Natural killer cell (primary cell): ENCODE data around the gene SLC9A9.

GRCh38 chr3:141739194-141739725, 1.2 kb downstream of the RNF7 start:
- PRO-cap: no peak

- PRO-cap: no peak
Observed at GRCh38 chr3:141740506-141740879, 2.4 kb downstream of the RNF7 start.

- PRO-cap: no peak
Observed at GRCh38 chr3:141878891-141879258, 2.4 kb downstream of the ATP1B3 start.

DNA sequence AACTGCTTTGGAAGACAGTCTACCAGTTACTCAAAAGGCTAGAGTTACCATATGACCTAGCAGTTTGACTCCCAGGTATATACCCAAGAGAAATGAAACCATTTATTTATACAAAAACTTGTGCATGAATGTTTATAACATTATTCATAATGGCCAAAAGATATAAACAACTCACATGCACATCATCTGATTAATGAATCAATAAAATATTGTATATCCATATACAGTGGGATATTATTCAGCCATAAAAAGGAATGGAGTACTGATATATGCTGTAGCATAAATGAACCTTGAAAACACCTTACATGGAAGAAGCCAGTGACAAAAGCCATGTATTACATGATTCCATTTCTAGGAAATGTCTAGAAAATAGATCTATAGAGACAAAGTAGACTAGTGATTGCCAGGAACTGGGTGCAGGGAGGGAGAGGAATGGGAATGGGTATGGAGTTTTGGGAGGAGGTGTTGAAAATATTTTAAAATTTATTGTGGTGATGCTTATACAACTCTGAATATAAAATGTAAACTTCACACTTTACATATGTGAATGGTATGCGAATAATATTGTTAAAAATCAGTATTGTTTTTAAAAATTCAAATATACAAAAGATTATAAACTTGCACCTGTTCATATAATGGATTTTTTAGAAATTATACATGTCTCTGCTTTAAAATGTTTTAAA, 22.4 kb downstream of the ATP1B3 start:
- PRO-cap: no peak

DNA sequence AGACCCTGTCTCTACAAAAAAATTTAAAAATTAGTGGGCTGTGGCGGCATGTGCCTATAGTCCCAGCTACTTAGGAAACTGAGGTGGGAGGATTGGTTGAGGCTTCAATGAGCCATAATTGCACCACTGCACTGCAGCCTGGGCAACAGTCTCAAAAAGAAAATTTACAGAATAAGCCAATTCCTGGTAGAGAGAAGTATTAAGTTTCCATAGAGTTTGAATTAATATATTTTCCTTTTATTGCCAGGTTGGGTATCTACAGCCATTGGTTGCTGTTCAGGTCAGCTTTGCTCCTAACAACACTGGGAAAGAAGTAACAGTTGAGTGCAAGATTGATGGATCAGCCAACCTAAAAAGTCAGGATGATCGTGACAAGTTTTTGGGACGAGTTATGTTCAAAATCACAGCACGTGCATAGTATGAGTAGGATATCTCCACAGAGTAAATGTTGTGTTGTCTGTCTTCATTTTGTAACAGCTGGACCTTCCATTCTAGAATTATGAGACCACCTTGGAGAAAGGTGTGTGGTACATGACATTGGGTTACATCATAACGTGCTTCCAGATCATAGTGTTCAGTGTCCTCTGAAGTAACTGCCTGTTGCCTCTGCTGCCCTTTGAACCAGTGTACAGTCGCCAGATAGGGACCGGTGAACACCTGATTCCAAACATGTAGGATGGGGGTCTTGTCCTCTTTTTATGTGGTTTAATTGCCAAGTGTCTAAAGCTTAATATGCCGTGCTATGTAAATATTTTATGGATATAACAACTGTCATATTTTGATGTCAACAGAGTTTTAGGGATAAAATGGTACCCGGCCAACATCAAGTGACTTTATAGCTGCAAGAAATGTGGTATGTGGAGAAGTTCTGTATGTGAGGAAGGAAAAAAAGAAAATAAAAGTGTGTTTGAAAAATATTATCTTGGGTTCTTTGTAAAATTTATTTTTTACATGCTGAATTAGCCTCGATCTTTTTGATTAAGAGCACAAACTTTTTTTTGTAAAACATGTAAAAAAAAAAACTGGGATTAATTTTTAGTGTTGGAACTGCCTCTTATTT, 49.2 kb downstream of the ATP1B3 start:
- PRO-cap: no peak

DNA sequence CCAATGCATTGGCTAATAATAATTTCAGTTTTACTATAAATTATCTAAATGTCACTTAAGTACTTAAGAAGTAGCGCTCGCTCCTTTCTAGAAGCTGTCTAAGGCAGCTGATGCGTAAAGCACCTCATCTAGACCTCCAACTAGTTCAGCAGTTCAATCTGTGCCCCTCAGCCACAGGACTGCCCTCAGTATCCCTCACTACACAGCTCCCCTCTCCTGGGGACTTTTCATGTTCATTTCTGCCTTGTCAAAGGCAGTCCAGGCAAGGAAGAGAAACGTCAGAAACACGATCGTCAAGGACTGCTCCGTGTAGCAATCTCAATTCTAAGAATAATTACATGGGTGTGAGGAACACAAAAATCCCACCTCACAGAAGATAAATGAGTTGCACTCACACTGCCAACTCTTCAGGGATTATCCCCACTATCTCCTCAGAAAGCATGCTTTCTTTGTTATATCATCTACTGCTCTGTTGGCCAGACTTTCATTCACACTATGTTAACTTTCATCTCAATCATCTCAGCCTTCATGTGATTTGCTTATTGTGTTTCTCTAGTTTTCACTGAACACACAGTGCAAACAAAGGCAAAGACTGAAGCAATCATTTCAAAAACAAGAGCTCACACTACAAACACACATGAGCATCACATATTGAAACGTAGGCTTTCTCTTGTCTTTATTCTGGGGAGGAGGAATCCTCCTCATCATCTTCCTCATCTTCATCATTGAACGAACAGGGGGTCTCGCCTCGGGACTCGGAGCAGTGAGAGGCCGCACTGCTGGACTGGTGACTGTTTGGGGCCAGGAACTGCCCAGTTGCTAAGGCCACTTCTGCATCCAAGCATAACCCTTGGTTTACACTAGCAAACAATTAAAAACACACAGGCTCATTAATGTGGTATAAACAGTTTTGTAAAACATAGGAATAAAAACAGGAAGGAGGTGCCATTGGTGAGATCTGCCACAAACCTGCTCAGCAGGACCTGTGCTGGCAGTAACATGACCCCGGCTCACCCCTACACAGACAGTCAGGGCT, 75.7 kb downstream of the ATP1B3 start:
- PRO-cap: no peak

GRCh38 chr3:142596565-142596757, 268 bp downstream of the PLS1 start:
- PRO-cap: no peak

- PRO-cap: no peak
Observed at GRCh38 chr3:142733927-142734575, 10.2 kb downstream of the TRPC1 start.

GRCh38 chr3:142806475-142807163, 82.3 kb downstream of the PCOLCE2 start:
- PRO-cap: no peak

DNA sequence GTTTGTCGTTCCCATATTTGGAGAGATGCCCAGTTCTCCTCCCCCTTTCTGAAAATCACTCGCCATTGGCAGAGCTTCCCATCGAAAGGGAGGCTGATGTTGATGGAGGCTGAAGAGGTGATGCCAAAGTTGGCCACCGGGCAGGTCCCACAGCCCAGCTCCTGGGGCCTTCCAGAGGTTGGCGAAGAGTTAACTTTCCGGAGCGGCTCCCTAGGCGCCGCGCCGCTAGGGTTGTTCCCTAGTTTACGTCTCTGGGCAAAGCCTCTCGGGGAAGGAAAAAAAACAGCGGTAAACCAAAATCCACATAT, 757 bp downstream of the PCOLCE2 start:
- PRO-cap: no peak

- PRO-cap: no peak
Observed at GRCh38 chr3:142935898-142936562, 27.4 kb downstream of the PAQR9 start.

DNA sequence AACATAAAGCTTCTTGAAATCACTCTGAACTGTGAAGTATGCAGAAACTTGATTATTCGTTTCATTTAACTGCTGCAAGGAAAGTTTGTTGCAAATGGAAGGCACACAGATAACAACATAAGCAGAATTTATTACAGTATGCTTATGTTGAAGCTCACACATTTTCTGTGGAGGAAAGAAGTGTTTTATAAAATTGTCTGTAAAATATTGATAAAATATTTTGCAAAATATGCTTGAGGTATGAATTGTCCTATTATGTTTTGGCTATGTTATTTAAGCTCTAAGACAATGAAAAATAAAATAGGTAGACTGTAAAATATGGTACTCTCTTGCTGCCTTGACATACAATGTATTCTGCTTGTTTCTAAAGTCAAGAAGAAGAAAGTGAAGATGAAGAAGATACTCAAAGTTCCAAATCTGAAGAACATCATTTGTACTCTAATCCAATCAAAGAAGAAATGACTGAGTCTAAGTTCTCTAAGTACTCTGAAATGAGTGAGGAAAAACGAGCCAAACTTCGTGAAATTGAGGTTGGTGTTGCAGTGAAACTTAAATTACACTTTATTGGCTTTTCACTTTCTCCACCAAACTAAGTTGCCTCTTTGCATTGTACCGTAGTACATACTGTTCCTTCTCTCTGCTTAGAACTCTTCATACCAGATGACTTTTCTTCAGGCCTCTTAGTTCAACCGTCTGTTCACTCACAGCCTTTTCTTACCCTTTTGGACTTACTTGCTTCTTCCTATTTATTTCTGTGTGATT, 41.6 kb downstream of the U2SURP start:
- PRO-cap: no peak

- PRO-cap: no peak
Observed at GRCh38 chr3:143084881-143085502, 34.6 kb upstream of the CHST2 start.

DNA sequence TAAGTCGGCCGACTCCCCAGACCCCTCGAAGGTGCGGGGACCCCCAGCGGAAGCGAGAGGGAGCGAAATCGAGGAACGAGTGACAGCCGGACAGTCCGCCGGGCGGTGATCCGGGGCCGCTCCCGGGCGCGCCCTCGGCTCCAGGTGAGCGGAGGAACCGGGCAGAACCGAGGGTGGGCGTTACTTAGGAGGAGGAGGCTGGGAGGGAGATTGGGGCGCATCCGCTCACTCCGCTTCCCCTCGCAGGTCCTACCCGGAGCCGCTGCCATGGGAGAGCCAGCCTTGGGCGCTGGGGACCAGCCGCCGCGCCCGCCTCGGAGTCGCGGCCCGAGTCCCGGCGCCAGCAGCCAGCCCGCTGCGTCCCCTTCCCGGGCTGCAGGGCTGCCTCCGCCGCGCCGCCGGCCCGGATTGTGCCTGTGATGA, 838 bp downstream of the CHST2 start:
- PRO-cap: no peak

DNA sequence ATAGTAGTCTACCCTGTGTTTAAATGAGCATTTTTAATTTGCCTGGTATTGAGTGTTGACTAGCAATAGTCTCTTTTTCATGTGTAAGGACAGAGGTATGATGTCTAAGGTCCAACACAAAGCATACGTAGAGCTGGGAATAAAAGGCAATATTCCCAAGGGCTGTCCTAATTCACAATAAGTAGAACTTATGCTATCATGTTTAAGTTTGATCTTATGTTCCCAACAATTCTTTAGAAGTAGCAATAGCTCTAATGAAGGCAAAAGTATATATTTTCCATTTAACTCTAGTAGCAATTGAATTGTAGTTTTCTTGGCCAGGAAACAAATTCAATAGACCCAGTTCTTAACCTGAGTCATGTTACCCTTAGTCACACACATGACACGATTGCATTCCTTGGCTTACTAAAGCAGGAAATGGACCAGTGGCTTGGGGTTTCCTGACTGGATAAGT, 324.0 kb downstream of the CHST2 start:
- PRO-cap: no peak

DNA sequence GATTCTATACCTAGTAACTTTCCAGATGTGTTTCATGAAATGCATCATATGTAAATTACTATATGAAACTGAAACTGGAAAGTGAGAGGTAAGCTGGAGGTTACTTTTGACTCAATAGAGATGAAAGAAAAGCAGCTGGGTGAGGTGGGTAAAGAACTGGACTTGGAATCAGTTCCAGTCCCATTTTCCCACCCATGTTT, 312.3 kb downstream of the SLC9A9 start:
- PRO-cap: no peak

DNA sequence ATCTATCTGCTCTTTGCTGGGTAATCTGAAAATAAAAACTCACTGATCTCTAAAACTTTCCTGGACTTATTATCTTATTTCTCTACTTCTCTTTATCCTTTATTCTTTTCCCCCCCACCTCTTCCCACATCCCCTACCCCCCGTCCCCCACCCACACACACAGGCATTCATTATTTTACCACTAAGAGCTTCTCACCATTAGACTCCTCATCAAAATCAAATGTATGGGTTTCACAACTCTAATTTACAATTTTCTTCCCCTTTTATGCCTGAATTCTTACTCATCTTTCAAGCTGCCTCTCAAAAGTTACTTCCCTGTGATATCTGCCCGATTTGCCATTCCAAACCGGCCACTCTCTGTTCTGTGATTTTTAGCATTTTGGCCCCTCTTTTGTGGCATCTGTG, 42.3 kb downstream of the SLC9A9 start:
- PRO-cap: no peak

- PRO-cap: unidirectional peak, minus-strand start at chr3:143848468
Observed at GRCh38 chr3:143848130-143848874, at the start of gene SLC9A9. Gene SLC9A9 (minus strand): TSS chr3:143848468.

GRCh38 chr3:143970691-143971591, 682 bp upstream of the DIPK2A start:
- PRO-cap: unidirectional peak, minus-strand start at chr3:143971336; unidirectional peak, minus-strand start at chr3:143971410

DNA sequence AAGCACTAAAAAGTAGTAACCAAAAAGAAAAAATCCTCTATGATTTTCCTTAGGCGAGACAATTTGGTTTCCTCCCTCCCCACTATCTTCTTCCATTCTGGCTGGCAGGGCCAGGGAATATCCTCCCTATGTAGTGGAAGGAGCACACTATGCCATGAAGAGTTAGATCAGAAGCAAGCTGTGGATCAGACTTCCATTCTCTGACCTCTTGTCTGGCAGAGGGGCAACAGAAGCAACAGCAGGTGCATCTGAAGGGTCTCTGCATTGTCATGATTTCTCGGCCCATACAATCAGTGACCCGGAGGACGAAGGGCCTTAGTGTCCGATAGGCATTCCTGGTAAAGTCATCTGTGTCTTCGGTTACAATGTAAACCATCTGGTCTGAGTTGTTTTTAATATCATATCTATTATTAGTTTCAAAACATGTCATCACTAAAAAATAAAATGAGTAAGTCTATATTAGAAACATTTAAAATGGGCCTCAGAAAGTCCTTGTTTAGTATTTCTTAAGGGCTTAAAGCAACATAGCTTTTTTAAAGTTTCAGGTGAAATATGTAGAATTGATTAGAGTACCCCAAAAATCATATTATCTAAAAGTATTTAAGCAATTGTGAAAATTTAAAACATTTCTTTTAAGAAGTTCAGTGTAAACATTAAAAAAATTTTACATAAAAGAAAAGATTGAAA, 38.8 kb upstream of the PLOD2 start:
- PRO-cap: no peak